Mesenteric fat pad (tissue), 1 donor: ENCODE measurements around a stretch of chr1.

DNA sequence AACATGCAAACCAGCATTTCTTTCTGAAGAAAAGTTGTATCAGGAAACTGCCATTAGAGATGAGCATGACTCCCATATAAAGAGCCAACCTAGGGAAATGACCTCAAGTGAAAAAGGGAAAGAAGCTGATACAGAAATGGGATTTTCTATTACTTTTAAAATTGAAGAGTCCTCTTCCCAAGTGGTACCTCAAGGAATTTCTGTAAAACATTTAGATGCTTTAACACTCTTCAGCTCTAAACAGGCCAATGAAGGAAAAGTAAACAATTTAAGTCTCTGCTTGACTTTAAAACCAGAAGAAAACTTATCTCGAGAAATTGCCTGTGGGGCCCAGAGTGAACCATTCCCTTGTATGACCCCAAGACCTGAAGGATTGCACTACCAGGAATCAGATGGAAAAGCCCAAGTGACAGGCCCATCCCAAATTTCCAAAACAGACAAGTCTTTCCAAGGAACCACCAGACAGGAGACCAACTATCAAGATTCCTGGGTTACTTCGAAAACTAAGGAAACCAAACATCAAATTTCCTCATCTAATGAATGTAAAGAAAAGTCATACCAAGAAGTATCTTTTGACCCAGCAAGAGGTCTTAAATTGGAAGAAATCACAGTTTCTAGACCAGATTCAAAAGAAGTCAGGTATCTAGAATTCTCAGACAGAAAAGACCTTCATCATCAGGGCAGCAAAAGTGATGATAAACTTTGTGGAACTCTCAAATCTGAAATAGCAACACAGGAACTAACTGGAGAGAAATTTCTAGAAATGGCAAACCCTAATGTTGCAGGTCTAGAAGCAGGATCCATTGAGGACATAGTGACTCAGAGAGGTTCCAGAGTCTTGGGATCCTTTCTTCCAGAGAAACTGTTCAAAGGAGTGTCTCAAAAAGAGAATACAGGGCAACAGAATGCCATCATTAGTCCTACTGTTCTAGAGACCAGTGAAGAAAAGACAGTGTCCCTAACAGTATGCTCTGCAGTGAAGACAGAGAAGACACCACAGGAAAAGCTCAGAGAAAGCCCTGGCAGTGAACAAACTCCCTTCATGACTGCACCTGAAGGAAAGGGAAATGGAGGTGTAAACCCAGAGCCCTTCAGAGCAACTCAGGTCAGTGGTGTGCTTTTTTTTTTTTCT is 131.4 kb downstream of the MACF1 start:
- PRO-cap: no peak

GRCh38 chr1:39391754-39392637 is 99.4 kb upstream of the BMP8A start:
- PRO-cap: no peak

- PRO-cap: no peak
Observed at GRCh38 chr1:39395357-39395923, 96.0 kb upstream of the BMP8A start.

DNA sequence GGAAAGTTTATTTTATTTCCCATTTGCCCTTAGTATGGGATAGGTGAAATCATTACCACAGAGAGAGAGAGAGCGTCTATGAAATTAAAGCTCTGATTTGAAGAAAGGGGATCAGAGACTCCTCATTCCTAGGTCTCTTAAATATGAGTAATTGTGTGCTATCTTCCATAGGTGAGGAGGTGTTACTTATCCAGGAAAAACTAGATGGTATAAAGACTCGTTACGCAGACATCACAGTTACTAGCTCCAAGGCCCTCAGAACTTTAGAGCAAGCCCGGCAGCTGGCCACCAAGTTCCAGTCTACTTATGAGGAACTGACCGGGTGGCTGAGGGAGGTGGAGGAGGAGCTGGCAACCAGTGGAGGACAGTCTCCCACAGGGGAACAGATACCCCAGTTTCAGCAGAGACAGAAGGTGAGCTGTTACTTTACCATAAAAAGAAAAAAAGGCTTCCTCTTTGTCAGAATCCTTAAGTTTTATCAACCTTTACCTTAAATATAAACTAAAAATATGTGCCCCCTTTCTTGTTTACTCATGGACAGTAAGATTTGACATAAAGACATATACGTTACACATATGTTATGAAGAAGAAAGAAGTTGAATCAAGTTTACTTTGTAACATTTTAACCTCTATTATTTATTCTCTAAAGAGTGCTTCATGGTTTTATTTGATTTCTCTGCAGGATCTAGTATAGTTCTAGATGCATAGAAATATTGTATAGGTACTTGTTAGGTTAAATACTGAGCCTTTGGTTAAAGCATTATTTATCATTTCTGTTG is 61.6 kb upstream of the BMP8A start:
- PRO-cap: no peak

DNA sequence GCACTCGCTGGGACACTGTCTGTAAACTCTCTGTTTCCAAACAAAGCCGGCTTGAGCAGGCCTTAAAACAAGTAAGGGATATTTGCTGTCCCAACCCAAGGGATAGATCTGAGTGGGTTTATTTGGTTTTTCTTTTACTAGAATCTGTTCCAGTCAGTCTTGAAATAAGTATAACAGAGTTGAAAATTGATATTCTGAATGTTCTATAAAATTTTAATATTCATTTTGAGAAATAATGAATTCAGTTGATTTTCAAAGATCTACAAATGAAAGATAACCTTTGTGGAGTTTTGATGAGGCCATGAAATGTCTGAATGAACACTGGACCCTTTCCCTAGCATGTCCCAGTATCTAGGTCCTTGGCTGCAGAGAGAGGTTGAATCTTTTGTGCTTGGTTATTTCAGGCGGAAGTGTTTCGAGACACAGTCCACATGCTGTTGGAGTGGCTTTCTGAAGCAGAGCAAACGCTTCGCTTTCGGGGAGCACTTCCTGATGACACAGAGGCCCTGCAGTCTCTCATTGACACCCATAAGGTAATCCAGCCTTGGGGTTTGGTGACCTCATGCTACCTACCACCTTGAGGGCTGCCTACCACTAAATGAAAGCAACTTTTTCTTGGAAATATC is 39.0 kb upstream of the BMP8A start:
- PRO-cap: no peak

- PRO-cap: no peak
Observed at GRCh38 chr1:39562918-39563955, 13.4 kb downstream of the PABPC4 start.

- PRO-cap: no peak
Observed at GRCh38 chr1:39622818-39623516, 16.5 kb downstream of the HEYL start.

GRCh38 chr1:39900378-39901466 is 995 bp downstream of the MYCL start:
- PRO-cap: no peak

- PRO-cap: no peak
Observed at GRCh38 chr1:39926848-39927294, 25.2 kb upstream of the MYCL start.

GRCh38 chr1:39955765-39956560 is 1.0 kb downstream of the MFSD2A start:
- PRO-cap: no peak

DNA sequence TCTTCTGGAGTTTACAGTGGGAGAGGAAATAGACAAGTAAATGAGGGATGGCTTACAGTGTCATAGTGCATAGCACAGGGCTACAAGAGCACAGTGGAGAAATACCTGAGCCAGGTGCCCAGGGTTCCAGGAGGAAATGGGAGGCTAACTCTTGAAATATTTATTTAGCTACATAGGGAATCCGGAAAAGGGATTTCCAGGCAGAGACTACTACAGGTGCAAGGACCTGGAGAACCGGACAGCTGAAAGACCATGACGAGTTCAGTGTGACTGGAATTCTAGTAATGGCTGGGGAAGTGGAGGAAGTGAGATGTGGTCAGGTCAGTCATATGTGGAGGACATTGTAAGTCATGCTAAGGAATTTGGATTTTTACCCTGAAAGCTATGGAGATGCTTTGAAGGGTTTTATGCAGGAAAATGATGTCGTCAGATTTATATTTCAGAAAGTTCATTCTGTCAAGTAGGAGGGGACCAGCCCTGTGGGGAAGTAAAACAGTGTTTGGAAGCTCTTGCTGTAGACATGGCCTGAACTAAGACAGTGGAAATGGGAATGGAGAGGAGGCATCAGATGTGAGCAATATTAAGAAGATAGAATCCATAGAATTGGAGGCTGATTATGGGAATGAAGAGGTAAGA is 1.8 kb downstream of the CAP1 start:
- PRO-cap: no peak

DNA sequence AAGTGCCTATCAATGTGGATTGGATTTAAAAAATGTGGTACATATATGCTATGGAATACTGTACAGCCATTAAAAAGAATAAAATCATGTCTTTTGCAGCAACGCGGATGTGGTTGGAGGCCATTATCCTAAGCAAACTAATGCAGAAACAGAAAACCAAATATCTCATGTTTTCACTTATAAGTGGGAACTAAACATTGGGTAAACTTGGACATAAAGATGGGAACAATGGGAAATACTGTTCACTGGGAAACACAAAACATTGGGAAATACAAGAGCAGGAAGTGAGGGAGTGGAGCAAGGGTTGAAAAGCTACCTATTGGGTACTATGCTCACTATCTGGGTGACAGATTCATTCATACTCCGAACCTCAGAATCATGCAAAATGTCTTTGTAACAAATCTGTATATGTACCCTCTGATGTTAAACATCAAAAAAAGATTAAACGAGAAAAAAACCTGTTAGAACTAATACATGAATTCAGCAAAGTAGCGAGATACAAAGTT is 17.4 kb upstream of the PPT1 start:
- PRO-cap: no peak

DNA sequence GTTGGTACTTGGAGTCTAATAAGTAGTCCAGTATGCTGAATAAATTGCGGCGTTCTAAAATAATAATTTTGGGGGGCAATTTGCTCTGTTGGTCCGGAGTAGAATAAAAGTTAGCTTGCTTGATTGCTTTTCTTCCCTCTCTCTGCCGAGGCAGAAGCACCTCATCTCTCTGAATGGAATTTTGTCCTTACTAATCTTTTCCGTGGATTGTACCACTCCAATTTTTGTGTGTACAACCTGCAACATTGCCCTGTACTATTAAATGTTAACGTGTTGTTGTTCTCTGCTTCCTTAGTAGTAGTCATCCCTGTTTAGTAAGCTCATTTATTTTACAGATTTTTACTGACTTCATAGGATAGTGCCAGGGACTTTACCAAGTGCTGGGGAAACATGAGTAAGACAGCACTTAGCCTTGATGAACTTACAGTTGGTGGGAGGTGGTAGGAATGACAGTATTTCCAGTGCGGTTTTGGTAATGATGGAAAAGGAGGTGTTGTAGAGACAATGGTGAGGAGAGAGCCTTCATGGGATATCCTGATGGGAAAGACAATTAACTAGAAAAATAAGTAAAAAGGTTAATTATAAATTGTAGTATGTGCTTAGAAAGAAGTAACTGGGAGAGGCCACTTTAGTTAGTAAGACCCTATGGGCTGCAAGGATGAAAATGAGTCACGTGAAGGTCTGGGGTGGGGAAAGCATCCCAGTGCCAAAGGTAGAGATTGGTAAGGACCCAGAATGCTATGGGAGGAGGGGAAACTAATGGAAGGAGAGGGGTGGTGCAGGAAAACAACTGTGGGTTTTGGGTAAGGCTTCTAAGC is 1.6 kb downstream of the RLF start:
- PRO-cap: unidirectional peak, minus-strand start at position 299 of the sequence

DNA sequence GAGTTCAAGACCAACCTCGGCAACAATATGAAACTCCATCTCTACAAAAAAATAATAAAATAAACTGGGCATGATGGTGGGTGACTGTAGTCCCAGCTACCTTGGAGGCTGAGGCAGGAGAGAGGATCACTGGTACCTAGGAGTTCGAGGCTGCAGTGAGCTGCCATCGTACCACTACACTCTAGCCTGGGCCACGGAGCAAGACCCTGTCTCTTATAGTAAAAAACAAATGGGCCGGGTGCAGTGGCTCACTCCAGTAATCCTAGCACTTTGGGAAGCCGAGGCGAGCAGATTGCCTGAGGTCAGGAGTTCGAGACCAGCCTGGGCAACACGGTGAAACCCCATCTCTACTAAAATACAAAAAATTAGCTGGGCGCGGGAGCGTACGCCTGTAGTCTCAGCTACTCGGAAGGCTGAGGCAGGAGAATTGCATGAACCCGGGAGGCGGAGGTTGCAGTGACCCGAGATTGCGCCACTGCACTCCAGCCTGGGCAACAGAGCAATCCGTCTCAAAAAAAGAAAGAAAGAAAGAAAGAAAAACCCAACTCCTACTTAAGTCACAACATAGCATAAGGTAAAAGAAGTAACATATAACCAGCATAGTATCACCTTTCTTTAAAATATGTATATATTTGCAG is 30.4 kb upstream of the TMCO2 start:
- PRO-cap: no peak

DNA sequence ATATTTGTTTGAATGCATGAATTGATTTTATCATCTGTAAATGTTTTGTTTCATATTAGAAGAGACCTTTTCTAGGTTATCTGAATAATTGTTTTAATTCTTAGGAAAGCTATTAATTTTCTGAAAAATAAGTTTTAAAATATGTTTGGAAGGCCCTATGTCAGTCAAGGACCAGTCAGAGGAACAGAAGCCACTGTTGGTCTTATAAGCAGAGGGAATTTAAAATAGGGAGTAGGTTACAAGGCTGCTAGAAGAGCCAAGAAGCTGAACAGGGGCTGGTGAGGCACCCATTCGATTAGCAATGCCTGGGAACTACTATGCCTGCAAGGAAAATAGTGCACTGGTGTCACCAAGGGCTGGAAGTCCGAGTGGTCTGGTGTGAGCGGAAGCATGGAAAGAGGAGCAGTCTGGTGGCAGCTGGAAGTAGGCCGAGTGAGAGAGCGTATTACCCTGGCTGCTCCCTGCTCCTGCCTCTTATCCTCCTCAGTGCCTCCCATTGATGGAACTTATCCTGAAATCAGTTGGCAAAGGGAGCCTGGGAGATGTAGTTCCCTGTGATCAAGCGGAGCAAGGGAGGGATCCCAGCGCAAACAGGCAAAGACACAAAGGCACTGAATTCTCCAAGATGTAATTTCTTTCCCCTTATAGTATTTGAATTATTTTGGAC is 9.5 kb downstream of the SMAP2 start:
- PRO-cap: no peak

DNA sequence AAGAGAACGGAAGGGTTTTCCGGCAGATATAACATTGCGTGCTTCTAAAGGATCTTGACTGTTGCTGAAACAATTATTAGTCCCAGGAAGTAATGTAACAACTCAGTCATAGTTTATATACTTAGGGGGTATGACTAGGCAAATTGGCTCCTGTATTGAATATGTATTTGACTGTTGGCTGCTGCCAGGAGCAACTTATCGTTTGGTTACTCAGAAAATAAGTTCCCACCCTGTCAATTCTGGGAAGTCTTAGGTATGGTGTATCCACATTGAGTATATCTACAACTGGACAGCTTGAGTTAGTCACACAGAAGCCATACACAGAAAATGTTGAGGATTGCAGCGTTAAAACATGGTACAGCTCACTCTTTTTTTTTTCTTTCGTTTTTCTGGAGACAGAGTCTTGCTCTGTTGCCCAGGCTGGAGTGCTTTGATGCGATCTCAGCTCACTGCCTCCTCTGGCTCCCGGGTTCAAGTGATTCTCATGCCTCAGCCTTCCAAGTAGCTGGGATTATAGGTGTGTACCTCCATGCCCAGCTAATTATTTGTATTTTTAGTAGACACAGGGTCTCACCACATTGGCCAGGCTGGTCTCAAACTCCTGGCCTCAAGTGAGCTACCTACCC is 10.1 kb downstream of the SMAP2 start:
- PRO-cap: no peak

DNA sequence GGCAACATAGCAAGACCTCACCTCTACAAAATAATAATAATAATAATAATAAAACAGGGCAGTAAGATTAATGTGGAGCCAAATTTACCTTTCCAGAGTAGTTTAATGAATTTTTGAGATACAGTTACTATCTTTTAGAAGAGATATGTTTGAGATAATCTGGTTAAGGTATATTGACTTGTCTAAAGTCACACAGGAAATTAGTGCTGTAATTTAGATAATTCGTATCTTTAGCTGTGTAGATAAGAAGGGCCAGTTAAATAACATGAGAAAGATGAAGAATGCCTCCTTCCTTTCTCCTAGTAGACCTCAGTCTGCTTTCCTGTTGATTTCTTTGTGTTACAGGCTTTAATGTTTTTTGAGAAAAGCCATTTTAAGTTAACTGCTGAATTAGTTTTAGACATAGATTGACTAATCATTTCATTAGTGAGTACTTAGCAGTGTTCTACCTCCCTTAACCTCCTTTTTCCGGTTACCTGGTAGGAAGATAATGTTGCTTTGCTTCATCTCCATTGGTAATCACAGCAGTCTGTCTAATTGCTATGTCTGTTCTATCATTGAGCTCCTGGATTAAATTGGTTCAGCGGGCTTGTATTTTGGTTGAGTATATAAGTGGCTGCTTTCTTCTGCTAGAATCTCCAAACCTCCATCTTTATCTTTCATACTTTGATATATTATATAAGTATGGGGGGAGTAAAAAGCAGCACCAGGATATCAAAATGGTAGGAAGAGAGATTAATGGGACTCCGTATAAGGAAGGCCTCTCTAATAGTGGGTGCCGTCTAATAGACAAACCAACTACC is 22.2 kb downstream of the SMAP2 start:
- PRO-cap: no peak

GRCh38 chr1:40477532-40478026 is 489 bp downstream of the ZFP69 start:
- PRO-cap: no peak

DNA sequence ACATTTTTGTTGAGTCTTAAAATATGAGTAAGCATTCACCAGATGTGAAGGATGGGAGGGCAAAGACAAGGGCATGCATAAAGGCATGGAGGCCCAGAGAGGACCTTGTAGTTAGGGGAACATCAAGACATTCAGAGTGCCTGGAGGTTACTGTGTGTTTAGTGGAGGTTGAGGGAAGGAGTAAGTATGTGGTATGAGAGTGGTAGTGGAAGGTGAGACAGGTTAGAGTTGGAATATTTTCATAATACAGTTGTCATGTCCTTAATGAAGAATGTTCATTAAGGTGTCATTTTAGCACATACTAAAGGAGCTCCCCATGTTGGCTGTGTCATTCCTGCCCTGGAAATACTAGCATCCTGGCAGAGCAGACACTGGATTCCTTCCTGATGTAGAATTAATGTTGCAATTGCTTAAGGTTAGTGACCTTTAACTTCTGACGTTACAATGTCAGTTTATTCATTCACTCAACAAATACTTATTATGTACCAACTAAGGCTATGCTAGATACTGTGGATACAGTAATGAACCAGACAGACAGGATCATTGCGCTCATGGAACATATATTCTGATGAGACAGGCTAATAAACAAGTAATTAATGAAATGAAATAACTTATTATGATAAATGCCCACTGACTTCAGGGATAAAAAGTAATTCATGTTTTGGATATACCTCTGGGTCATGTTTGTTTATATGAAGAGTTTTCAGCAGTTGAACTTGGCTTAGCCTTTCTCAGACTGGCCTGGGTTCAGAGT is 43.6 kb upstream of the KCNQ4 start:
- PRO-cap: no peak

DNA sequence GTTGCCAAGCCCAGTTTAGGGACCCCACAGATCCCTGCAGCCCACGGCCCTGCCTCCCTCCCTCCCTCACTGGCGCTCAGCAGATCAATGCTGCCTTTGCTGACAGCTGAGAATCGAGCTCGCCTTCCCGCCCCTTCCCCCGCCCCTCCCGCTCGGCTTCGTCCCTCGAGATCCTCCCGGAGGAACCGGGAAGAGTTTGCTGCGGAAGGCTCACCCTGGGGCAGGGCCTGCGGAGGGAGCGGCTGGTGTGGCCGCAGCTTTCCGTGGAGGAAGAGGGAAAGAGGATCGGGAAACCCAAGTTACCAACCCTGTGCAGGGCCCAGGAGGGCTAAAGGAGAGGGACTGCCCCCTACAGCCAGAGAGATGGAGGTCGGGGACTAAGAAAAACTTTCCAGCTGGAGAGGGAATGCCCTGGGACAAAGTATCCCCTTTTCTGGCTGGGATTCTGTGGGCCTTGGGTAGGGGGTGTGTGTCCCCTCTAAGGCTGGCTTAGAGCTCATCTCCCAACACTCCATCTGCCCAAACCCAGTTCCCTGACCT is 1.1 kb upstream of the KCNQ4 start:
- PRO-cap: no peak